Endodermal cell (in vitro differentiated cells): Measurements from ENCODE around the gene CROCC.

GRCh38 chr1:16442865-16443386 is 2.4 kb downstream of the NECAP2 start:
- PRO-cap = no peak

GRCh38 chr1:16617806-16618697 is 177.5 kb downstream of the NECAP2 start:
- PRO-cap = no peak

GRCh38 chr1:16623390-16623881 is 182.9 kb downstream of the NECAP2 start:
- PRO-cap = no peak

DNA sequence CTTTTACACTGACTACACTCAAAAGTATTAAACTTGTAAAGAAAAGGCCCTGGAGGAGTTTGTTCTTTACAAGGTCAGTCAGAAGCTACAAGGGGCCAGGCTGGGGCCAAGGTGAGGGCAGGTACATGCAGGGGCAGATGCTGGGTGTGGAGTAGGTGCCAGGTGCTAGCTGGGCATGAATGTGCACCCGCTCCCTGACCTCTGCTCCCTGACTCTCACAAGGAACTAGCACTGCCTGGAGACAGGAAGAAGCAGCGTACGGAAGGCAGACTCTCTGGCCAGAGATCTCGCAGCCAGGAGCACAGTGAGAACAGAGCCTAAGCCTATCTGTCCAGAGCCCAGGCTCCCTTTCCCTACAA is 201.8 kb downstream of the NECAP2 start:
- PRO-cap = no peak

DNA sequence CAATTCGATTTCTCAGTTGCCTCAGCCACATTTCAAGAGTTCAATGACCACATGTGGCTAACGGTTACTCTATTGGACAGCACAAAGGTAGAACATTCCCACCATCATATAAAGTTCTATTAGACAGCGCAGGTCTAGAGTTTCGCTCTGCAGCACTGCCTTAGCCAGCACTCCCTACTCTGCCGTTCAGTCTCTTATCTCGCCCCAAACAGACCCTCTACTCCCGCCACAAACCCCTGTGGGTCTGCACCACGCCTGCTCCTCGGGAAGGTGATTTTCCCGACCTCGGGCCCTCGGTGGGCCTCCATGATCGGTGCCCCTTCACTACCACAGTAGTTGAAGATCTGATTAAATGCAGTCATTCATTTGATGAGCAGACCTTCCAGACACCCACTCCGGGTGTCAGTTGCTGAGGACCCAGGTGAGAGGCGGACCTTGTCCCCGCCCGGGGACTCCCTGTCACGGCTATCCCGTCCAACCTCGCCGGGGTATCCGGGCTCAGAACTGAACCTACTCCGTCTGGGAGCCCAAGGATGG is 203.5 kb downstream of the NECAP2 start:
- PRO-cap = no peak

GRCh38 chr1:16699180-16700016 is 222.3 kb upstream of the CROCC start:
- PRO-cap = no peak

DNA sequence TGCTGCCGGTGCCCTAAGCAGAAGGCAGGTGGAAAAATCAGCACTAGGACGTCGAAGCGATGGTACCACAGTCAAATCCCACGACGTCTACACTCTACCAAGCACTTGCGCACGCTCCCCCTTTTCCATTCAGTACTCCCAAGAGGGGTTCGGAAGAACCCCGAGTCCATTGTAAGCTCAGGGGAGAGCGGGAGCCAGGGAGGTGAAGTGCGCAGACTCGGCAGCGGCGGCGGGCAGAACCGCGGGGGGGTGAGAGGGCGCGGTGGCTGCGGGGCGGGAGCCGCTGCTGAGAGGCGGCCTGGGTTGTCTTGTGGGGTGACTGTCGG is 48.5 kb upstream of the CROCC start:
- PRO-cap = no peak

DNA sequence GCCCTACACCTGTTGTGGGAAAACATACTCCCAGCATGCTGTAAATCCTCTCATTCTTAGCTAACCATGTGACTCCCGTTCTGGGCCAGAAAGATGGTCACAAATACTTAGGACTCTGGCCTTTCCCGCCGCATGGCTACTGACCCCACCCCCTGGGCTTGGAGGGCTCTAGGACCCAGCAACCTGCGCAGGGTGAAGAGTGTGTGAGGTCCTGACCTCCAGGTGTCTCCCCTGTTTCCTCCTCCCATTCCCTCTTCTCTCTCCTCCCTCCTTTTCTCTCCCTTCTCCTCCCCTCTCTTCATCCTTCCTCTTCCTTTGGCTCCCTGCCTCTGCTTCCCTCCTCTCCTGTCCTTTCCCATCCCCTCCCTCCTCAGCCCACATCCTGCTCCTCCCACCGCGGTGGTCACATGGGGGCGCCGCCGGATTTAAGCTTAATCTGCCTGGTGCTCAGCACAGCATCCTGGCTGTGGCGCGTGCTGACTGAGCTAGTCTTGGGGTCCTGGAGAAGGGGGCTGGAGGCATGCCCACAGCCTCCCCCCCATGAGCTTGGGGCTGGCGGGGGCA is at the start of gene CROCC:
CROCC (plus strand) TSS at position 453 of the 564 bp plus-strand sequence.
- PRO-cap = bidirectional peak, plus-strand start at position 453 of the sequence, minus-strand start at position 144 of the sequence

GRCh38 chr1:16925440-16925898 is 3.7 kb downstream of the CROCC start:
- PRO-cap = no peak

DNA sequence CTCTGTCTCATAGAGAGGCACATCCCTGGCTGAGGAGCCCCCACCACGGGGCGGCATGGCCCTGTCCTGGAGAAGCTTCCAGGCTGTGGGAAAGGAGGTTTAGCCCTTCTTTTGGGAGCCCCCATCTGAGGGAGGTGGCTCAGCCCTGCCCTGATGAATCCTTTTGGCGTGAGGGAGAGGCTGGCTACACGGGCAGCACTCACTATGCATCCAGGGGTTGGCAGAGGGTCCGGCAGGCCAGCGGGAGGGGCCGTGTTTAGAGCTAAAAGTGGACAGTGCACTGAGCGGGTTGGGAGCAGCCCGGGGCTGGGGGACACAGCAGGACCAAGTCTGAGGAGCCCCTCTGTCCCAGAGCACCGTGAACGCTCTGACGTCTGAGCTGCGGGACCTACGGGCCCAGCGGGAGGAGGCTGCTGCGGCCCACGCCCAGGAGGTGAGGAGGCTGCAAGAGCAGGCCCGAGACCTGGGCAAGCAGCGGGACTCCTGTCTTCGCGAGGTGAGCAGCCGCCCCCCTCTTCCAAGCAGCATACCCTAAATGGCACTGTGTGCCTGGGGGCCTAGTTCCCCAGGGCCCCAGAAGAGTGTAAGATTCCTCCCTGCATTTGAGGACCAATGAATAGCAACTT is 25.9 kb downstream of the MFAP2 start:
- PRO-cap = no peak

GRCh38 chr1:16978401-16979205 is 1.8 kb downstream of the MFAP2 start:
- PRO-cap = no peak

- PRO-cap = no peak
Measured at GRCh38 chr1:17098232-17098989, 20.8 kb downstream of the PADI2 start.

DNA sequence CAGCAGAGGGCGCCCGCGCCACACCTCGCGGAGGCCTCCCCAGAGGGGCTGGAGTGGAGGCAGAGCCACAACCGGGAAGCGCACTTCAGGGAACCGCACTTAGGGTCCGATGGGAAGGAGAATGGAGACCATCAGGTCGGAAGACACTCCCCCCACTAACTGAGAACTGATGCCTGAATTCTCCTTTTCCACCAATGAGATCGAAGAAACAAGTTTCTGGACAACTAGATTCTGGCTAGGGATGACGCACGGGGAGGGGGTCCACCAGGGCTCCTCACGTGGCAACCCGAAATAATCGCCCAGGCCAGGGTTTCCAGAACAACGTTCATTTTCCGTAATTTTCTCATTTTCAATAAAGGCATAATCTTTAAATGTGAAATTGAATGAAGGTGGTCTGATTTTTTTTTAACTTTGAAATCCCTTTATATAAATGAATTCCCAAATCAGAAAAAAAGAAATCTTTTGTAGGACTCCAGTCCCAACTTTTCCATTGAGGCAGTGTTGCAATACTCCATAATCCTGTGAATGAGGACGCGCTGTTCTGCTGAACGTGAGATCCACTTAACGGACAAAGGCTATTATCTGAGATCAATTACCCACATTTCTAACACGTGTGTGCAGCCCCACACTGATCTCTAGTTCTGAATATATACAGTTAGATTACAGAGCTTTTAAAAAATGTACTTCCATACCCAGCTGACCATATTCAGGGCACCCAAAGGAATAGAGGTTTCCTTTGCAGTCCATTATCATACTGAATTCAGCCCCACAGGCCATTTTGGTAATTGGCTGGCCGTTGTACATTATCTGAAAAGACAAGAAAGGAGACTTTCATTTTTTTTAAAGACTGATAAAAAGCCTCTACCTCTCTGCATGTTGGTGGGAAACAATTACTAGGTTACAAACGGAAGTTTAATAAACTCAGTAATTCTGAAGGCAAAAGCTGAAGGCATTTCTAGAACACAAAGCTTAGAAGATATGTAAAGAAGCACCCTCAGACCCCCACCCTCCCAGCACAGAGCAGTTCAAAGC is 19.1 kb downstream of the RCC2 start:
- PRO-cap = no peak

DNA sequence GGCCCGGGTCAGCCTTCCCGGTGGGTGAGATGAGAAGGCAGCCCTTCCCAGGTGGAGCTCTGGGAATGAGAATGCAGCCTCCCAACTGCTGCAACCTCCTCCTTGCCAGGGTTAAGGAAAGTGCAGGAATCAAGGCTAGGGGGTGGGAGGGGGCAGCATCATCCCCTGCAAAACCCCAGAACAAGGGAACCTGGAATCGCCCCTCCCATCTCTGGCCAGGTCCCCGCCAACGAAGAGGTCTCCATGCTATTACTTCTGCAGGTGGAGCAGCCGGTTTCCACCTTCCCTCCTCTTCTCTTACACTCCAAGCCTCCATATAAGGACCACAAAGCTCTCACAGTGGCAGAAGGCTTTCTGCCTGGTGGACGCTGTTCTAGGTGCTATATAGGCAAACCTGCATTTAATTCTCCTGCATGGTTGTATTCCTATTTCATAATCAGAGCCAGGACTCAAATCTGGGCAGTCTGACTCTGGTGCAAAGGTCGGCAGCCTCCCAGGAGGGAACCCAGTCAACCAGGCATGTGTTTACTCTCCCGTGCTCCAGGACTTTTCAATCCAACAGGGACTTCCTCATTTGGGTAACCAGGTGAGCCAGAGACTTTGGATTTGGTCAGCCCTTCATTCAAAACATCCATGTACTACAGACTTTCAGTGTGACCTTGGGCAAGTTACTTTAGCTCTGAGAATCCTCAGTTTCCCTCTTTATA is 22.8 kb upstream of the ARHGEF10L start:
- PRO-cap = no peak

- PRO-cap = no peak
Measured at GRCh38 chr1:17521839-17522600, 17.5 kb upstream of the ARHGEF10L start.

DNA sequence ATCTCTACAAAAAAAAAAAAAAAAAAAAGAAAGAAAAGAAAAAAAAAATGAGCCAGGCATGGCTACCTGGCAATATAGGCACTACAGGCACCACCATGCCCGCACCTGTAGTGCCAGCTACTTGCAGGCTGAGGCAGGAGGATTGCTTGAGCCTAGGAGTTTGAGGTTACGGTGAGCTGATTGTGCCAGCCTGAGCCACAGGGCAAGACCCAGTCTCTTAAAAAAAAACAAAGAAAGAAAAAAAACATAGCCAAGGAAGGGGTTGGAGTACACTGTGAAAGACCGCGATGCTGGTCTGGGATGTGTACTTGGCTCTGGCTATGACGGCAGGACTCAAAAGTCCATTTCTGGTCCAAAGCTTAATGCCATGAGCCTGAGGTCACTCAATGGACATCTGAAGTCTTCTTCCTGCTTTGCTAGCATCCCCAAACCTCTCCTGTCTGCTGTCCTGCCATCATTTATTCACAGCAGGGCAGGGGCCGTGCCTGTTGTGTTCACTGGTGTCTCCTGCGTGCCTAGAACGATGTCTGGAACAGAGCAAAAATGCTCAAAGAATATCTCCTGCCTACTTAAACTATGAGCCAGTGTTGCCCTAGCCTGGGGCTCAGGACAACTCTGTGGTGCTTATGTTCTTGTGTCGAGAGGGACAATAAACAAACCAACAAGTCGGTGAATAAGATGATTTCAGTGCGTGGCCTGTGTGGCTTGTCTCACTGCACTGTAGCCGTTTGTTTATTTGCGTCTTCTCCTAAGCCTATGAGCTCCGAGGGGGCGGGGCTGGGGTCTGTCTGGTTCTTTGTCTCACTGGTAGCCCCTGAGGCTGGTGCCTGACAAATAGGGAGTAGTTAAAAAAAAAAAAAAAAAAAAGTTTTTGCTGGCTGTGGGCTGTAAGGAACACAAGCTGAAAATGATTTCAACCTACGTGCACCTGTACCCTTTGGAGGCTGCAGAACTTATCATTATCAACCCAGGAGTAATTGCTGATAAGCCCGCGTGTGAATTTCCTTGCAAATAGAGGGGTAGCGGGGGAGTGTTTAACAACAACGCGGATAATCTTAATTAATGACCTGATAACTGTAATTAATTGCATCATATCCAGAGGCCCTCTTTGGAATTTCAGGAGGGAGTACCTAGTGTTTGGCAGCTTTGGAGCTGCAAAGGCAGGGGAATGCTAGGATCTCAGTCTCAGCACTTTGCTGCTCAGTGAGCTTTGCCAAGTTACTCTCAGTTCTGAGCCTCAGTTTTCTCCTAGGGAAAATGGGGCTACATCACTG is 1.2 kb upstream of the ARHGEF10L start:
- PRO-cap = unidirectional peak, plus-strand start at position 1,133 of the sequence

DNA sequence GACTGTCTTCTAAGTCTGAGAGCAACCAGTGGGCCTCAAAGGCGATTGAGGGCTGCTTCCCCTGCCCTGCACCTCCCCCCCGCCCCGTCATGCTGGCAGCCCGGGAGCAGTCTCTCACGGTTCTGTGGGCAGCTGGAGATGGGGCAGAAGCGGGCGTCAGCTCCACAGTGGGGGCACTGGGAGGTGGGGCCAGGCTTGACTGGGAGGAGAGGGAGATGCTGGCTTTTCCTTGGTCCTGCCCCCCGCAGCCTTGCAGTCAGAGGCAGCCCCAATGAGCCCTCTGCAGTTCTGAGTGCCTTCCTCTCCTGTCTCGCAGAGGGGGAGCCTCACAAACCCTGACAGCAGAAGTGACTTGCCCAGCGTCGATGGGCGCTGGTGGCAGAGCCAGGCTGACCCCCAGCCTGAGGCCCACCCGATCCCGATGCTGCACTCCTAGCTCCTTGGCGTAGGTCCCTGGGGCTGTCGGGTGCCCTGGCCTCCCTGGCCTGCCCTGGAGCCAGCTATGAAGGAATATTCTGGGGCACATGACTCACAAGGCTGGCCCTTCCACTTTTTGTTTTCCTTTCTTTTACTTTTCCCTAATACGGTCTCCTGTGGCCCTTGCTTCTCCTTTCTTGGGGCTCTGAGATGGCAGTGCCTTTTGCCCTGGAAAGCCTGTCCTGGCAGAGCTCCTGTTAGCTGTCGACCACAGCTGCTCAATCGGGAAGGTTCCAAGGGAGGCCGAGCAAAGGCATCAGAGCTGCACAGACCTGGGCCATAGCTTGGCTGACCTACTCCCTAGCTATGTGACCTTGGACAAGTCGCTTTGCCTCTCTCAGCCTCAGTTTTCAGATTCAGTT is 21.9 kb downstream of the ARHGEF10L start:
- PRO-cap = no peak

- PRO-cap = no peak
Measured at GRCh38 chr1:17634169-17635137, 95.0 kb downstream of the ARHGEF10L start.

DNA sequence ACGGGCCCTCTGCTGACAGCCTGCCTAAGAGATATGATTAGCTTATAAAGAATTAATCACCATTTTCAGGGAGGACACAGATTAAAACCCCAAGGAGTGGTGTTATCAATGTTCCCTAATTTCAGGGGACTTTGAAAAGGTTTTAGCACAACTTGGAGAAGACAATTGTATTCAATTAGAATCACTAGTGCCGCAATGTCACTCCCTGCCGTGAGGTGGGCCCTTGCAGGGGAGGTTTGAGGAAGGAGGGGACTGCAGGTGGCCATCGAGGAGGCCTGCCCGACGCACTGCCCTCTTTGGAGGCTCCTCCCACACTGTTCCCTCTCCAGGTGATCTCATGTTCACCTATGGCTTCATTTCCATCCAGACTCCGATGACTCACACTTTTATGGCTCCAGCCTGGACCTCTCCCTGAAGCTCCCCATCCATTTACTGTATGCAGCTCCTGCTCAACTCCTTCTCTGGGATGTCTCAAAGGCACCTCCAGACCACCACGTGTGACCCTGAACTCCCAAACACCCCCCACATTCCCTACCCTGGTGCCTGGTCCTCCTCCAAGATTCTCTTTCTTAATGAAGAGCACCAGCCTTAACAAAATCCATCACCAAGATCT is 66.9 kb upstream of the KLHDC7A start:
- PRO-cap = no peak

DNA sequence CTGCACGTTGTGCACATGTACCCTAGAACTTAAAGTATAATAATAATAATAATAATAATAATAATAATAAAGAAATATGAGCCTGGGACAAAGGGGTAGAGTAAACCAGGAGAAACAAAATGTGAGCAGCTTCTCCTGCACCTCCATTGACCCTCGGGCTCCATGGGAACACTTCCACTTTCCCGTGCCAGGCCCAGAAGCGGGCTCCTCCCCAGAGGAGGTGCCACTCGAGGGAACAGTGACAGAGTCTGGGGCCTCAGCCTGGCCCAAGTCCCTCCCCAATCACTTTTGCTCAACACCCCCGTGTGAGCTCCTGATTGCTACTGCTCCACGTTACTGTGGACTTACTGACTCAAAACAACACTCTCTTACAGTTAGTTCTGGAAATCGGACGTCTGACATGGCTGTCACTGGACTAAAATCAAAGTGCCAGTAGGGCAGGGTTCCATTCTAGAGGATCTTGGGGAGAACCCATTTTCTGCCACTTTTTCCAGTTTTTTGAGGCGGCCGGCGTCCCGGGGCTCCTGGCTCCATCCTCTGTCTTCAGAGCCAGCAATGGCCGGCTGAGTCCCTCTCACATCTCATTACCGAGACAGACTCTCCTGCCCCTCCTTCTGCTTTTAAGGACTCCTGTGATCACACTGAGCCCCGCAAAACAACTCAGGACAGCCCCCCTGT is 17.6 kb upstream of the KLHDC7A start:
- PRO-cap = no peak